Measurements from ENCODE around the gene DGKQ.

GRCh38 chr4:336141-336660 is 1.4 kb upstream of the ZNF141 start:
- PRO-cap, result no peak
- RAMPAGE, long total RNA, 3 experiments, result no peak in any of the 3 experiments

DNA sequence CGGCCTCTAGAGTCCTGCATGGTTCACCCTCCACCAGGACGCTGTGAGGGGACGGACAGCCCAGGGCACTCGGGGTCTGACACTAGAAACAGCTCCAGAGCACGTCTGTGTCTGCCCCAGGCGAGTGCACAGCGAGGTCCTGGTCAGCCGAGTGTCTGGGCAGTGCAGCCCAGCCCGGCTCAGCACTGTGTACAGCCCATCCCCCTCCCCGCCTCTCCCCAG is 8.1 kb downstream of the ATP5ME start:
- PRO-cap, result no peak
- RAMPAGE, long total RNA, 3 experiments, result no peak in any of the 3 experiments

DNA sequence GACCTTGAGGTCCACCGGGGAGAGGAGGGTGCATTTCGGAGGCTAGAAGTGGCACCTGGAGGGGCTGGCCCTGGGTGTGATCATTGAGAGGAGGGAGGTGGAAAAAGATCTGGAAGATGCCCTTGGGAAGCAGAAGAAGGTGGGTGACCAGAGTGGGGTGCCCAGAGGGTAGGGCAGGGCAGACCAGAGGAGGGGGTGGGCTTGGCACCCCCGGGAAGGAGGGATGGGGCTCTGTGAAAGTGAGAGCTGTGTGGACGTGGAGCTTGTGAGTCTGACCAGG is 17.6 kb downstream of the PCGF3 start:
- PRO-cap, result no peak
- RAMPAGE, long total RNA, 3 experiments, result no peak in any of the 3 experiments

GRCh38 chr4:765655-766532 is 60.0 kb downstream of the CPLX1 start:
- PRO-cap, result no peak
- RAMPAGE, long total RNA, 3 experiments, result no peak in any of the 3 experiments

DNA sequence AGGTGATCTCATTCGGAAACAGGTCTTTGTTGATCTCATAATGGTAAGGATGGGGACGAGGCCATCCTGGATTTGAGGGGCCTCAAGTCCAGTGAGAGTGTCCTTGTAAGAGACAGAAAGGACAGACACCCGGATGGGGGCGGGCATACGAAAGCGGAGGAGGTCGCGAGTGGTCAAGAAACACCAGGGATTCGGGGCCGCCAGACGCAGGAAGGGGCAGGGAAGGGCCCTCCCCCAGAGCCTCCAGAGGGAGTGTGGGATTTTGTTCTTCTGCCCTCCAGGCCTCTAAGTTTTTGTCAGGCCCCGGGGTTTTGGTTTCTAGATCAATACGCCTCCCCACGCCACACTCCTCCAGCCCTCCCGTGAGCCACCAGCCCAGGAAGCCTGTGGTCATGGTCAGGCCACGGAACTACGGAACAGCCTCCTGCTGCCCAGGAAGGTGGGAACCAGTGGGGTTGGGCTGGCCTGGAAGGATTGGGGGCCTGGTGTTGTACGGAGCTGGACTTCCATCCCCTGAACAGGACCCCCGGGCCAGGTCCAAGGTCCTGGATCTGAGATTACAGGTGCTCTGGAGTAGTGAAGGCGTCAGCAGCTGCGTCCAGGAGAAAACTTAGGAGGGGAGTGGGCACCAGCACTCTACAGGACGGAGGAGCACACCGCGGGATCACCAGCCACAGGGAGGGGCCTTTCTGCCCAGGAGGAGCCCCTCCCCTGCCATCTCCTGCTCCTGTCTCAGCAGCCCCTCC is 38.3 kb downstream of the CPLX1 start:
- PRO-cap, result no peak
- RAMPAGE, long total RNA, 3 experiments, result no peak in any of the 3 experiments

- PRO-cap, result no peak
- RAMPAGE, long total RNA, 3 experiments, result no peak in any of the 3 experiments
Observed at GRCh38 chr4:791543-792281, 34.2 kb downstream of the CPLX1 start.

DNA sequence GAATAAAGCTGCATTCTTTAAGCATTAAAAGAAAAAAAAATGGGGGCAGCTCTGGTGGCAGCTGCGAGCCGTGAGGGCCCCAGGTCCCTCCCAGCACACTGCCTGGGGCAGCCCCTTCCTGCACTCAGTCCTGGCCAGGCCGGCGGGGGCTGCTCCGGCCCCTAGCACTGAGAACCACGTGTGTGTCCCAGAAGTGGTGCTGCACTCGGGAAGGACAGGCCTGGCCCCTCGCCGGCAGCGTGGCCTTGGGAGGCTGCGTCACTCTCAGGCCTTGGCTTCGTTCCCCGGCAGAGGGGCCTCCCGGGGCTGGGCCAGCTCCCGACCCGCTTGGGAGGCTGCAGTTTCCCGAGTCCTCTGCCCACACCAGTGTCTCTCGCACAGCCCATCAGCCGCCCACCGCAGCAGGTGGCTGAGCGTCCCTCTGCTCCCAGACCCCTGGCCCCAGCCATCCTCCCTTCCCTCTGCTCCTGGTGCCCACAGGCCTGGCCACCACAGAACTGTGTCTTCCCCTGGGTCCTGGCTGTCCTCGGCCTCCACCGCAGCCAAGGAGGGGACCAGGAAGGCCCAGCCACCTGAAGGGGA is 10.8 kb upstream of the CPLX1 start:
- PRO-cap, result no peak
- RAMPAGE, long total RNA, 3 experiments, result no peak in any of the 3 experiments

- PRO-cap, result no peak
- RAMPAGE, long total RNA, 3 experiments, result start-site peak on the minus strand in 1 of 3 experiments, at chr4:879586-880149 at its widest, 5 to 10 reads per replicate
Observed at GRCh38 chr4:879061-880368, 52.6 kb downstream of the GAK start.

DNA sequence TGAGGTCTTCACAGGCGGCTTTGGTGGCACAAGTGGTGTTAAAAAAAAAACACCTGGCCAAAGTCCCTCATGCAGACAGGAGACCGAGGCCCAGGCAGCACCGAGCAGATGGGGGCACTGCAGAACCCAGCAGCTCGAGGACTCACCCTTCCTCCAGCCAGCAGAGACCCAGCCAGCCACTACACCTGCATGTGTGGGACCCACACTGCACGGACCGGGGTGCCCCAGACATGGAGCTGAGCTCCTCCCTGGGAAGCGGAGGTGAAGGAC is 42.8 kb downstream of the GAK start:
- PRO-cap, result no peak
- RAMPAGE, long total RNA, 3 experiments, result no peak in any of the 3 experiments

DNA sequence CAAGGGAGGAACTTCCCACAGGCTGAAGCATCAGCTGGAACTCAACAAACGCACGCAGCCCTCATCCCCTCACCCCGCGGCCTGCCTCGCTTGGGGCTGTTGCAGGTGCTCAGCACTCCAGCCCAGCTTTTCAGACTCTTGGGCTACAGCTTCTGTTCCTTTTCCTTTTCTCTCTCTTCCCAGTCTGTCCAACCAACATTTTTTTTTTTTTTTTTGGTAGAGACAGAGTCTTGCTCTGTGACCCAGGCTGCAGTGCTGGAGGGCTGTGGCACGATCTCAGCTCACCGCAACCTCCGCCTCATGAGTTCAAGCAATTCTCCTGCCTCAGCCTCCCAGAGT is 41.4 kb downstream of the GAK start:
- PRO-cap, result no peak
- RAMPAGE, long total RNA, 3 experiments, result no peak in any of the 3 experiments

GRCh38 chr4:924137-924407 is 8.0 kb downstream of the GAK start:
- PRO-cap, result no peak
- RAMPAGE, long total RNA, 3 experiments, result no peak in any of the 3 experiments

GRCh38 chr4:959845-960464 is 13.4 kb downstream of the DGKQ start:
- PRO-cap, result no peak
- RAMPAGE, long total RNA, 3 experiments, result no peak in any of the 3 experiments

GRCh38 chr4:973462-974015 is at the start of gene DGKQ:
TSS of gene DGKQ (minus strand) at chr4:973569.
- PRO-cap, result bidirectional peak, plus-strand start at chr4:973821, minus-strand start at chr4:973542
- RAMPAGE, long total RNA, 3 experiments, result no peak in any of the 3 experiments

DNA sequence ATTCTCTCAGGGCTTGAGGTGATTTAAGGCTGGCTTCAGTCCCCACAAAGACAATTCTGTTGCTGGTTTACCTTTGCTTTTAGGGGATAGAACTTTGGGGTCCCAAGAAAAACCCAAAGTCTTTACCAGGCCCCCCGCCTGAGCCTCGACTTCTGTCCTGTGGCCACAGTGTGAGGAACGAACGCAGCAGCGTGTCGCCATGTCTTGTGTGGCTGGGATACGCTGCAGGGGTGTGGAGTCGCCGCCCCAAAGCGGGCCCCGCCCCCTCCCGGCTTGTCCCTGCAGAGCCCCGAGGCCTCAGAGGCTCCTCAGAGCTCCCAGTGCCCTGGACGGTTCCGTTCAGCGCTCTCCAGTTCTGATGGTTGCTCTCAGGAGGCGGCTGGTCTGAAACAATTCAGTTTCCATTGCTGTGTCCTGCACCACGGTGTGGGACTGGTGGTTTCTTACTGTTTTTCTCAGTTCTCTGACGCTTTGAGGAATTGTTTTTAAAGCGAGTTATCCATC is 1.7 kb upstream of the IDUA start:
- PRO-cap, result no peak
- RAMPAGE, long total RNA, 3 experiments, result no peak in any of the 3 experiments

GRCh38 chr4:1043539-1044557 is 32.4 kb downstream of the FGFRL1 start:
- PRO-cap, result no peak
- RAMPAGE, long total RNA, 3 experiments, result no peak in any of the 3 experiments

DNA sequence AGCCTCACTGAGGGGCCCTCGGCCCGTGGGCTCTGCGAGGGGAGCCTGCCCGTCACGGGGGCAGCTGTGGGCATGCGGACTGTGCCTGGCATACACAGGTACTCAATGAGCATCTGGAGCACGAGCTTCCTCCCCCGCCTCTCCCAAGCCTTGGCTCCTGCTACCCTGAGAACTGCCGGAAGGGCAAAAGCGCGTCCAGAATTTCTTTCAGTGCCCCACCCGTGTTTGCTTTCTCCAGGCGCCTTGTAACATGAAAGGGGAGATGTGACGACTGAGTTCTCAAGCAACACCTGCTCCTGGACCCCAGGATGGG is 47.3 kb downstream of the FGFRL1 start:
- PRO-cap, result no peak
- RAMPAGE, long total RNA, 3 experiments, result no peak in any of the 3 experiments

DNA sequence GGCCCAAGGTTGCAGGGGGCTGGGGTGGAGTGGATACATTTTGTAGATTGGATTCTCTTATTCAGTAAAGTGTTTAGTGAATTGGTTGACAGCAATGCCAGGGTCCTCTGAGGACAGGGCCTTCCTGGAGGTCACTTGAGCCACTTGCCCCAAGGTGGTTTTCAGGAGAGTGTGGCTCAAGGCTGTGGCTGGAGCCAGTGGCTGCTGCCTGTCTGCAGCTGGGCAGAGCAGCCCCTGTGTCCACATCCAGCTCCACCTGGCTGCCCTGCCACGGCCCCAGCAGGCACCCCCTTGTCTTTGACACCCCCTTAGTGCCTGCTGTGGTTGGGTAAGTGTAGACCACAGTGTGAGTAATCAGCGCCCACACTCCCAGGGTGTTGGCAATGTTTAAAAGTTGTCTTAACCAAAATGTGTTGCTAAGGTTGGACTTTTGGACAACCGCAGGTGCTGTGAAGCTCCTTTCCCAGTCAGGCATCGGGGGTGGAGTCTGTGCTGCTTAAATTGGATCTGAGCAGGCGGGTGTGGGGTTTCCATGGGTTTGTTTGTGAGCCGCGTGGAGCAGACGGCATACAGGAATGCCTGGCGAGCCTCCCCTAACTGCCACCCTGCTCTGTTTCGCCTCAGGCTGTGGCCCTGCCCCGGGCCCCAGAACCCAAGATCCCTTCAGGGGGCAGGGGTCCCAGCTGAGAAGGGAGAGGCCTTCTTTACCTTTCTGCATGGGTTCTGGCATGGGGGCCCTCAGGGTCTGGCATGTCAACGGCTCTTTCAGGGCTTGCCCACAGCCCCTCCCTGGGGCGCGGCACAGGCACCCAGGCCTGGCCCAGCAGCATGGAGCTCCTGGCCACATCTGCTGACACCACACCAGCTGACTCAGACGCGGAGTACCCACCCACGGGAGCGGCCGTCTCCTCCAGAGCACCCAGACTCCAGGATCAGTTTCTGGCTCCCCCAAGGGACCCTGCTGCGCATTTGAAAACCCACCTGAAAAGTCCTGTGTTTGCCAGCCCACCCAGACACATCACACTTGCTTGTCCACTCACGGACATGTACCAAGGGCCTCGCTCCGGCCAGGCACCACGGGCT is 4.9 kb upstream of the SPON2 start:
- PRO-cap, result no peak
- RAMPAGE, long total RNA, 3 experiments, result no peak in any of the 3 experiments

- PRO-cap, result no peak
- RAMPAGE, long total RNA, 3 experiments, result no peak in any of the 3 experiments
Observed at GRCh38 chr4:1291083-1291382, 1.3 kb downstream of the MAEA start.

- PRO-cap, result no peak
- RAMPAGE, long total RNA, 3 experiments, result no peak in any of the 3 experiments
Observed at GRCh38 chr4:1548163-1548921, 135.8 kb downstream of the FAM53A start.

GRCh38 chr4:1568712-1569330 is 115.3 kb downstream of the FAM53A start:
- PRO-cap, result no peak
- RAMPAGE, long total RNA, 3 experiments, result no peak in any of the 3 experiments